Ovary (tissue), 7 donors: ENCODE results near the genes KIAA1191, NOP16, UNC5A and HK3.

- PRO-cap, 7 experiments = peak in 7 of 7 experiments; most common plus-strand start chr5:176199442 (in 5); most common minus-strand start chr5:176199314 (in 4)
- RAMPAGE, long total RNA, 2 experiments = start-site peak on the minus strand in 1 of 2 experiments, at chr5:176199360-176199378 at its widest, 20 reads per replicate
These were observed 39.1 kb upstream of the SIMC1 start for GRCh38 chr5:176198964-176199679.

- PRO-cap, 7 experiments = peak in 7 of 7 experiments; most common plus-strand start chr5:176361896 (in 3); most common minus-strand start chr5:176361764 (in 7)
- RAMPAGE, long total RNA, 2 experiments = start-site peak on the minus strand in 2 of 2 experiments, at chr5:176361761-176361779 at its widest, 120 to 161 reads per replicate
These were observed at the start of gene KIAA1191 for GRCh38 chr5:176361416-176362331. KIAA1191 (minus strand) TSS chr5:176361764.

- PRO-cap, 7 experiments = peak in 7 of 7 experiments; most common plus-strand start chr5:176388792 (in 7); most common minus-strand start chr5:176388598 (in 7)
- RAMPAGE, long total RNA, 2 experiments = start-site peak on the plus strand in 2 of 2 experiments, at chr5:176388747-176388792 at its widest, 751 to 1,831 reads per replicate; start-site peak on the minus strand in 2 of 2 experiments, at chr5:176388571-176388598 at its widest, 60 to 240 reads per replicate
These were observed at the start of gene NOP16 for GRCh38 chr5:176387807-176388892. NOP16 (minus strand) TSS chr5:176388598.

GRCh38 chr5:176410030-176411055, 6.0 kb downstream of the CLTB start:
- PRO-cap, 7 experiments = no peak in any of the 7 experiments
- RAMPAGE, long total RNA, 2 experiments = no peak in any of the 2 experiments

GRCh38 chr5:176415560-176416055, 731 bp downstream of the CLTB start:
- PRO-cap, 7 experiments = peak in 4 of 7 experiments; most common plus-strand start chr5:176415971 (in 4)
- RAMPAGE, long total RNA, 2 experiments = no peak in any of the 2 experiments

DNA sequence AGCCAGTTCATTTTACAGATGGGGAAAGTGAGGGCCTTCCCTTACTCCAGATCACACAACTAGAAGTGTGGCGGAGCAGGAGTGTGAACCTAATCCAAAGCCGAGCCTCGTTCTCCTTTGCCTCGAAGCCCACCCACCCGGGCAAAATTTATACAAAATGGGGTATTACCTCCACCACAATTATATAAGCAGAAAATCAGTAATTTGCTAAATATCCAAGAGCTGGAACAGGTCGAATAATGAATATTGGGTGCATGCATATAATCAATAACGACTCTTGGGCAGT, 1.0 kb upstream of the RNF44 start:
- PRO-cap, 7 experiments = no peak in any of the 7 experiments
- RAMPAGE, long total RNA, 2 experiments = no peak in any of the 2 experiments

DNA sequence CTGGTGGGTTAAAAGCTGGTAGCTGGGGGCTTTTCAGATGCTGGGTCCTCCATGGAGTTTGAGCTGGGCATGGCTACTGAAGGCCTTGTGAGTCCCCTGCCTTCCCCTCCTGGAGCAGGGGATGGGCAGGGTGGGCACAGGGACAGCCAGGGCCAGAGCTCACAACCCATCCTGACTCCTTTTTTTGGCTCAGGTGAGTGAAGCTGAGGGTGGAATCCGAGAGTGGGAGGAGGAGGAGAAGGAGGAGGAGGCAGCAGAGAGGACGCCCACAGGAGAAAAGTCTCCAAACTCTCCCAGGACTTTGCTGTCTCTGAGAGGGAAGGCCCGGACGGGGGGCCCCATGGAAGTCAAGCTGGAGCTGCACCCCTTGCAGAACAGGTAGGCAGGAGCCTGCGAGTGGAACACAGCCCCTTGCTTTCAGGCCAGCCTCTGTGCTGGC, 4.4 kb upstream of the TSPAN17 start:
- PRO-cap, 7 experiments = peak in 2 of 7 experiments; most common minus-strand start position 368 of the sequence (in 2)
- RAMPAGE, long total RNA, 2 experiments = no peak in any of the 2 experiments

- PRO-cap, 7 experiments = no peak in any of the 7 experiments
- RAMPAGE, long total RNA, 2 experiments = no peak in any of the 2 experiments
These were observed 40.5 kb downstream of the TSPAN17 start for GRCh38 chr5:176687790-176688214.

- PRO-cap, 7 experiments = no peak in any of the 7 experiments
- RAMPAGE, long total RNA, 2 experiments = no peak in any of the 2 experiments
These were observed at the start of gene UNC5A for GRCh38 chr5:176809493-176810682. UNC5A (plus strand) TSS chr5:176810559.

DNA sequence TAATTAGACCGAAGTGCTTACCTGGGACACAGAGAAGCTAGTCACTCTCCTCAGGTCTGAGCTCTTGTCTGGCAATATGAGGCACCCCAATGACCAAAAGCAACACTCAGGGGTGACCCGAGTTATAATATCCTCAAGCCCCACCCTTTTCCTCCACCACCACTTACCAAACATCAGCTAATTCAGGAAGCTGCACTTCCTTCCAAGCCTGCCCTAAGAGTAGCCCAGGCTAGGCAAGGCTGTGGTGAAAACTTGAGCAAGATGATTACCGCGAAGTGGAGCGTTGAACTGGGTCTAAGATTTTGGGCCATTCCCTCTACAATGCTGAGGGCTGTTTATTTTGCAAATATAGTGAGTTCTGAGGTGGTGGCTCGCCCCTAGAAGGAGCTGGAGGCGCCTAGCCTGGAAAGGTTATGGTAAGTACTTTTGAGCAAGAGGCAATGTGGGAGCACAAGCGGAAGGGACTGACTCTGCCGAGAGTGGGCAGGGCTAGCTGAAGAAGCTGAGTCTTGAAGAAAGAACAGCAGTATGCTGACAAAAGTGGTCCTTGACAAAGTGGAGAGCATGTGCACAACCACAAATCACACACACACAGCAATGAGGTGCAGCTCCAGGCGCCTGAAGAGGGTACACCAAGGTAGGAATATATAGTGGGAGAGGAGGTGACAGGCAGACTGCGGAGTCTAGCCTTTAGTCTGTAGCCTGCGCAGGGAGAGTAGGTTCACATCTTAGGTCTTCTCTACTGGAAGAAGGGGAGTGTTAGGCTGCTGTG, at the start of gene HK3:
HK3 (minus strand) TSS at position 101 of the 772 bp plus-strand sequence.
- PRO-cap, 7 experiments = no peak in any of the 7 experiments
- RAMPAGE, long total RNA, 2 experiments = start-site peak on the minus strand in 1 of 2 experiments, centred at position 83 of the sequence, 5 reads per replicate

GRCh38 chr5:177065532-177065840, 21.2 kb upstream of the FGFR4 start:
- PRO-cap, 7 experiments = no peak in any of the 7 experiments
- RAMPAGE, long total RNA, 2 experiments = no peak in any of the 2 experiments

GRCh38 chr5:177131411-177131591, 2.3 kb upstream of the NSD1 start:
- PRO-cap, 7 experiments = no peak in any of the 7 experiments
- RAMPAGE, long total RNA, 2 experiments = no peak in any of the 2 experiments

GRCh38 chr5:177327514-177328735, 16.2 kb upstream of the MXD3 start:
- PRO-cap, 7 experiments = no peak in any of the 7 experiments
- RAMPAGE, long total RNA, 2 experiments = no peak in any of the 2 experiments

DNA sequence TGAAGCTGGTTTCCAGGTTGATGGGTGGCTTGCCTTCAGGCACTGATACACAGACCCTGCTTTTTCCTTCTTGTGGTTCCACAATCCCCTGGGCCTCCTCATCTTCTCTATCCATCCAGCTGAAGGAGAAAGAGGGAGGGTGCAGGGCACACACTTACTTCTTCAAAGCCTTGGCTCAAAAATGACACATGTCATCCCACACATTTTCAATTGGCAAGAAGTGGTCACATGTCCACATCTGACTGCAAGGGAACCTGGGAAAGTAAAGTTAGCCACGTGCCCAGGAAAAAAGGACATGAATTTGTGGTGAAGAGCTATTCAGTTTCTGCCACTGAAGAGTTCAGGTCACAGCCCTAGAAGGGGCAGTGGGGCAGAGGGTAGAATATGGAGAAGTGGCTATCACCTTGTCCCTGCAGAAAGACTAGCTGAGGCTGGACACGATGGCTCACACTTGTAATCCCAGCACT, 2.0 kb upstream of the RGS14 start:
- PRO-cap, 7 experiments = no peak in any of the 7 experiments
- RAMPAGE, long total RNA, 2 experiments = no peak in any of the 2 experiments

DNA sequence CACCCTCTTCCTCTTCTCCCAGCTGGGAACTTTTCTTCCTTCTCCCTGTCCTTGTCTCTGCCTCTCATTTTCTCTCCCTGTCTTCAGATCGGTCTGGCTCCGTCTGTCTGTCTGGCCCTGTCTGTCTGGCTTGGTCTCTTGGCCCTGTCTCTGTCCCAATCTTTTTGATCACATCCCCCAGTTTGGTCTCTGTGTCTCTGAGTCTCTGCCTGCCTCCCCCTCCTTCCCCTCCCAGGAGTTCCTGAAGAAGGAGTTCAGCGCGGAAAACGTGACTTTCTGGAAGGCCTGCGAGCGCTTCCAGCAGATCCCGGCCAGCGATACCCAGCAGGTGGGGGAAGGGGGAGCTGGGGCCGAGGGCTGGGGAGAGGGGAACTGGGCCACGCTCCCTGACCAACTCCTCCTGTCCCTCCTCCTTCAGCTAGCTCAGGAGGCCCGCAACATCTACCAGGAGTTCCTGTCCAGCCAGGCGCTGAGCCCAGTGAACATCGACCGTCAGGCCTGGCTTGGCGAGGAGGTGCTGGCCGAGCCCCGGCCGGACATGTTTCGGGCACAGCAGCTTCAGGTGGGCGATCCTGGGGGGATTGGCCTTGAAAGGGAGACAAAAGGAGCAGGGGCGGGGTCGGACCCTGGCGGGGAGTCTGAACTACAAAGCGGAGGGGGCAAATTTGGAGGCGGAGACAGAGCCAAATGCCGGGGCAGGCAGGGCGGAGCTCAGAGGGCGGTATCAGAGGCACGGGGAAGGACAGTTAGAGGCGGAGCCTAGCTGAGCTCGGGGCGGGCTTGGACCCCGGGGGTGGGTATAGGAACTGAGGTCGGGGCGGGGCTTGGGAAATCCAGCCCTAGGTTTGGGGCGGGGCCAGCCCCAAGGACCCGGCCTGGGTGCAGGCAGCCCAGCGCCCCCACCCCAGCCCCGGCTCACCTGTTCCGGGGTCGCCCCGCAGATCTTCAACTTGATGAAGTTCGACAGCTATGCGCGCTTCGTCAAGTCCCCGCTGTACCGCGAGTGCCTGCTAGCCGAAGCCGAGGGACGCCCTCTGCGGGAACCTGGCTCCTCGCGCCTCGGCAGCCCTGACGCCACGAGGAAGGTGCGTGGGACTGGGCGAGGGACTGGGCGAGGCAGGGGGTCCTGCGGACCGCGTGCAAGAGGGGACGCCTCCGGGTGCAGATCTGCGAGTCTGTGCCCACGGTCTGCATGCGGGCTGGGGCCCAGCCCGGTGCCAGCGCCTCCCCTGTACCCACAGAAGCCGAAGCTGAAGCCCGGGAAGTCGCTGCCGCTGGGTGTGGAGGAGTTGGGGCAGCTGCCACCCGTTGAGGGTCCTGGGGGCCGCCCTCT, 9.2 kb downstream of the RGS14 start:
- PRO-cap, 7 experiments = peak in 7 of 7 experiments; most common plus-strand start position 842 of the sequence (in 4); most common minus-strand start position 748 of the sequence (in 4)
- RAMPAGE, long total RNA, 2 experiments = no peak in any of the 2 experiments

DNA sequence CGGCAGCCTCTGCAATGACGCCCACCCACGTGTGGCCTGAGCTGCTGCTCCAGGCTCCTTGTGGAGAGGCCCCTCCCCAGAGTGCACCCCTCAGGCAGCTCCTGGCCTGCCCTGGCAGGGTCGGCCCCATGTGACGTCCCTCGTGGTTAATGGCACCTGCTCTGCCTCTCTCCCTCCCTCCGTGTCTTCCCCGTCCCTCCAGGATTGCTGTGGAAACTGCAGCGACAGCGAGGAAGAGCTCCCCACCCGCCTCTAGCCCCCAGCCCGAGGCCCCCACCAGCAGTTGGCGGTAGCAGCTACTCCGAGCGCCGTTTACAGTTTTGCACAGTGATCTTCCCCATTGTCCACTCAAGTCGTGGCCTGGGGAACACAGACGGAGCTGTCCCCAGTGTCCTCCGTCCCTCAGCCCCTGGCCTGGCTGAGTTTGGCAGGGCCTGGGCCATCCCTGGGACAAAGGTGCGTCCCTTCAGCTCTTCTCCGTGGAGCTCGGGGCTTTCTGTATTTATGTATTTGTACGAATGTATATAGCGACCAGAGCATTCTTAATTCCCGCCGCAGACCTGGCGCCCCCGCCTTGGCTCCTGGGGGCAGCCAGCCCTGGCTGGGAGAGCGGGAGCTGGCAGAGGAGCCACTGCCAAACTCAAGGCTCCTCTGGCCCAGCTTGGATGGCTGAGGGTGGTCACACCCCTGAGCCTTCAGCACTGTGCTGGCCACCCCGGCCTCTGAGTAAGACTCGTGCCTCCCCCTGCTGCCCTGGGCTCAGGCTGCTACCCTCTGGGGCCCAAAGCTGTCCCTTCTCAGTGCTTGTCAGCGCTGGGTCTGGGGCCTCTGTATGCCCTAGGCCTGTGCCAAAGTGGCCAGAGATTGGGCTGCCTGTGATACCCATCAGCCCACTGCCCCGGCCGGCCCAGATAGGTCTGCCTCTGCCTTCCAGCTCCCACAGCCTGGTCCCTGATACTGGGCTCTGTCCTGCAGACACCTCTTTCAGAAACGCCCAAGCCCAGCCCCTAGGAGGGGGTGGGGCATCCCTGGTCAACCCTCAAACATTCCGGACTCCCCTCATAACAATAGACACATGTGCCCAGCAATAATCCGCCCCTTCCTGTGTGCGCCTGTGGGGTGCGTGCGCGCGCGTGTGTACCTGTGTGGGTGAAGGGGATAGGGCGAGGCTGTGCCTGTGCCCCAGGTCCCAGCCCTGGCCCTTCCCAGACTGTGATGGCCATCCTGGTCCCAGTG, 4.7 kb upstream of the PRR7 start:
- PRO-cap, 7 experiments = no peak in any of the 7 experiments
- RAMPAGE, long total RNA, 2 experiments = no peak in any of the 2 experiments

DNA sequence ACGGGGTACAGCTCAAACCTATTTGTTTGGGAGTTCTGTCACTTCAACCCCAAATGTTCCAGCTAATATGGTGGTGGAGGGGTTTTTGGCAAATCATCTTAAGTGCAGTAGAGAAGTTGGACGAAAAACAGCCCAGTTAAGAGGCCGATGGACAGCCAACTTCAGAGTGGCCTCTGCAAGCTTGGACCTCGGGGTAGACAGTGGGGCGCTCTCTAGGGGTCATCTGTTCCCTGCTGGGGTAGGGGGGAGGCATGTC, 685 bp upstream of the PRR7 start:
- PRO-cap, 7 experiments = no peak in any of the 7 experiments
- RAMPAGE, long total RNA, 2 experiments = no peak in any of the 2 experiments

GRCh38 chr5:177469217-177469803, 4.1 kb downstream of the DBN1 start:
- PRO-cap, 7 experiments = no peak in any of the 7 experiments
- RAMPAGE, long total RNA, 2 experiments = no peak in any of the 2 experiments

DNA sequence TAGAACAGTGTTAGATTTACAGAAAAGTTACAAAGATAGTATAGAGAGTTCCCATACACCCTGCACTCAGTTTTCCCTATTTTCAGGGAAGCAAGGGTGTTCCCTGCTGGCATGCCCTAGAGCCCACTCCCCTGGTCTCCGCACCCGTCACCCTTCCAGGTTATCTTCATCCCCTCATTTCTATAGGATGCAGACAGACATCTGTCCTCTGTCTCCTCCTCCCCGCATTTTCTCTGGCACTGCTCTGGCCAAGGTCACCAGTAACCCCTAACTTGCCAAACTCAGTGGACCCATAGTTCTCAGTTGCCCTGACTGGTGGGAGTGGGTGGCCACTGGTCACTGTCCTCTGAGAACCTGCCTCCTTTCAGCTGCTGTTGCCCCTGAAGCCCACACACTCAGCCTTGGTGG, 2.0 kb upstream of the DBN1 start:
- PRO-cap, 7 experiments = no peak in any of the 7 experiments
- RAMPAGE, long total RNA, 2 experiments = no peak in any of the 2 experiments

DNA sequence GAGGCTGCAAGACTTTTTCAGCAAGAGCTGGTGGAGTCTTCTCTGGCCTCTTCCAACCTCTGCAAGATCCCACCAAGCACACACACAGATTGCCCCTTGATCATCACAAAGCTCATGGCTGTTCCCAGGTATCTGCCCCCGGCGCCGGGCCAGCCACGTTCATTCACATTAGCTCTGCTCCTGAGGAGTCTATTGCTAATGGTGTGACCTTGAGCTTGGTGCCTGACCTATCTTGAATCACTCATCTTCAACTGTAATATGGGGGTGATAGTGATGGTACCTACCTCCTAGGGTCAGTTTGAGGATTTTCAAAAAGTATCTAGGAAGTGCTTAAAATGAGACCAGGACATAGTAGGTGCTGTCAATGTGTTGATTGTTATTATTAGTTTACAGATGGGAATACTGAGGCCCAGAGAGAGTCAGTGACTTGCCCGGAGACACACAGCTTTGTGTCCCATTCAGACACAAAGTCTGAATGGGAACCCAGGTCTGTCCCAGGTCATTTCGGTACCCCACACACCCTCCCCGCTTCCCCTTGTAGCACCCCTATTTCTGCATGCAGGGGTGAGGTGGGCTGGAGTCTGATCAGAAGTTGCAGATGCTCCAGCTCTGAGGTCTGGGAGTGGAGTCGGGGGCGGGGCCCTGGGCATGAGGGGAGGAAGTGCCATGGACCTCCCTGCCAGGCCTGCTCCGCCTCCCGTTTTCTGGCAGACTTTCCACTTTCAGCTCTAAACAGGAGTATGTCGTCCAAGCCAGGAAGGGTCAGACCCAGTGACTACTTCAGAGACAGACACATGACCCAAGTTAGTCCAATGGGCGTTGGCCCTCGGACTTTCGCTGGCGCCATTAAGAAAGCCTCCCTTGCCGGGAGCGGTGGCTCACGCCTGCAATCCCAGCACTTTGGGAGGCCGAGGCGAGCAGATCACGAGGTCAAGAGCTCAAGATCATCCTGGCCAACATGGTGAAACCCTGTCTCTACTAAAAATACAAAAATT, 3.1 kb upstream of the DBN1 start:
- PRO-cap, 7 experiments = peak in 2 of 7 experiments; most common plus-strand start position 849 of the sequence (in 2)
- RAMPAGE, long total RNA, 2 experiments = no peak in any of the 2 experiments